Daoy (cell line): ENCODE measurements around a stretch of chr1.

DNA sequence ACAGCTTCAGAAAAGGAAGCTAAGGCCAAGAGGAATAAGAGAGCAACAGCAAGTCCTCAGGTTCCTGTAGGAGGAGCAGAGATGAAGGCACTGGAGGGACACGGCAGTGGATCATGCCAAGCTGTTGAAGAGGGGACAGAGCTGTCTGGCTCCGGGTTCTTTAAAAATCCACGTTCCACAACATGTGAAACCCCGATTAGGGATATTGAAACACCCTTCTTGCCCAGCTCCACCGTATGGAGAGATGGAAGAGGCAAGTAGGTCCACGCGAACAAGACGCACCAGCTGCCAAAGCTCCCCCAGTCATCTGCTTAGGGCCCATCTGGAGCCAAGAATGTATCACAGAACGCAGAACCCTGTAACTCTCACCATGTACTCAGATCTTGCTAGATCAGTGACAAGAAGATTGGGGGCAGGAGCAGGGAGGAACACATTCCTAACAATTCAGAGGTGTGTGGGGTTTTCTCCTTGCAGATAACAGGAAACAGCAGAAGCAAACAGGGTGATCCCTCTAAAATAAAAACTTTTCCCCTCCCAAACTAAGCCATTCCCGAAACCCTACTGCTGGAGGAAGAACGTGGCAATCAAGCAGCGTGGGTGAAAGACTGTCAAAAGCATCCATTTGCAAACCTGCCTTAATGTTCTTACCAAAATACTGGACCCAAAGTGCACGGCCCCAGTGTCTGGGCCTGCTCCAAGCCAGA lies 3.8 kb downstream of the C1orf198 start:
- RAMPAGE, long total RNA: no peak

DNA sequence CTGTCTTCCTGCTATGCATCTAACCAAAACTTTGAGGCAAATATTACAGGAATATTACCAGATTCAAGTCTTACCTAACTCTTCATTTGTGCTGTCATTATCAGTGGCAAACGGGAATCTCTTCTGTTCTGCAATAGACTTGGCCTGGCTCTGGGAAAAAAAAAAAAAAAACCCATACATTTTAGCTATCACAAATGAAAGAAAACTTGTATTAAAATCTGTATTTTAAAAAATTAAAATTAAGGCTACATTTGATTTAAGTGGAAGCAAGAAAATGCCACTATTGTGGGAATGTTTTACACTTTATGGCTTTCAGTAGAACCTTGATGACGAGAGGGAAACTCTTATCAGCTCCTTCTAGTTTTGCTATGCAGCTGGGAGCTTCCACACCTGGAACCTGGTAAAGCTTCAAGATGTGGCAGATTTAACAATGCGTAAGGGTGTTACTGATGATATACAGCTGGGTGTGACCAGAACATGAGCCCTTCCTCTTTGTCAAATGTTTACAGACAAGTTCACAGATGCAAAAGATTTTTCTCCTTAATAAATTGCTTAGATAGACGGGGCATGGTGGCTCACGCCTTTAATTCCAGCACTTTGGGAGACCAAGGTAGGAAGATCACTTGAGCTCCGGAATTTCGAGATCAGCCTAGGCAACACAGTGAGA lies 20.4 kb downstream of the TTC13 start:
- RAMPAGE, long total RNA: no peak

DNA sequence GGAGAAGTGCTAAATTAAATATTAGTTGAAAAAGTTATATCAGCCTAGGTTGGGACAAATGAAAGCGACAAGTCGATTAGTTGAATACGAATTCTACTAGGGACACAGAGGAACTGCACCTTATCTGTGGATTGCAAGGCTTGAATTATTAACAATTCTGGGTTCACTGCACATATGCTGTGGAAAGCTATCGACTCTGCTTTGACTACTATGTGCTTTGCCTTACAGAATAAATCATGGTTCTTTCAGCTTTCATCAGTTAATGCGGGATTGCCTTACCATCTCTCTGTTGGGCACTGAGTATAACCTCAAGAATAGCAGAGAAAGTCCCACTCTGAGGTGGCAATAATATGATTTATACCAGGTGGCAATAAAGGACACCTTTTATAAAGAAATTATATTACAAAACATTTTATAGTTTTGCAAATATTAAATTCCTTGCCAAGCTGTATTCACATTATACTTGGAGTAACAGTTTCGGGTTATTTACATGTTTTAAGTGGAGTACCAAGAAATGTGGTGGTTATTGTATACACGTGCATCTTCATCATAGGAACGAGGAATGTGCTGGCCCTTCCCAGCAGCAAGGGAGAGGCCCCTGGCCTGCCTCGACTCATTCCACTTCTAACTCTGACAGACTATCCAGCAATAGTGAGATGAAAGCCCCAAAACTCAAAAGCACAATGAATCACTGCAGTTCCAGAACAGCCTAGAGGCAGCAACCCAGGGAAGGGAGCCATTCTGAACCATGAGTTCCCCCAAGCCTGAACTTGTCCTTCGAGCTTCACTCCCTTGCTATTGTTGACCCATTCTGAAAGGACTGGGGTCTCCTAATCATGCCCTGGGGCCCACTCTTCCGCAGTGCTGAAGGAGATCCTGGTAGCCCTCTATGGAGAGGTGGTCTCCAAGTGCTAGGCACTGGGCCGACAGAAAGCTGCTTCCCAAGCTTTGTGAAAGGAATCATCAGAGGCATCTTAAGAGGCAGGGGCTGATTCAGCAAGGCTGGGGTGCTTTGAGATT lies 23.2 kb downstream of the FAM89A start:
- RAMPAGE, long total RNA: no peak

DNA sequence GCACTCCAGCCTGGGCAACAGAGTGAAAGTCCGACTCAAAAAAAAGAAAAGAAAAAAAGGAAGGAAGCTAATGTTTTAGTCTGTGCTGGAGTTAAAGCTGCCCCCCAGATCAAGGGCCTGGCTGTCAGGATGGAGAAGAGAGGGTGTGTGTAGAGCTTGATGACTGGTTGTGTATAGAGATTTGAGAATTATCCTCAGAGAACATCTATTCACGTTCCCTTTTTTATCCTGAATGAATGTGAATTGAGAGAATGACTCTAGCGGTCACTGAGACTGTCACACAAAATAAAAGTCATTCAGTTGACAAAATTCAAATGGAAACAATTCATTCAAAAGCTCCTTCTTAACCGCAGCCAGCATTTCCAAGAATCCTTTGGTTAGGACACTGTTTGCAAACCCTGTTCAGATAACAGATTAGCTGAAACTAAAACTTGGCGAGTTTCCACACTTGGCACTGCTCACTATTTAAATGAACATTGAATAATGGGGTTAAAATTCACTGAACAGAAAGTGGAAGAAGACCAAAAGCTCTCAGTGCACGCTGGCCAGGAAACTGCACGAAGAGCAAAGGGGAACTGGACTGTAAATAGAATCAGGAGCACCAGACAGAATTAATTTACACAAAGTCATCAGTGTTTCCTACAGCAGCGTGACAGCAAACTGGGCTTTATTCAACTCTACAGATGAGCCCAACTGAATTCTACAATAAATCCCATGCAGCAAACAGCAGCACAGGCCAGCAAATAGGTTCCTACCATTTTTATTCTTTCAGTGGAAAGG lies 13.6 kb upstream of the FAM89A start:
- RAMPAGE, long total RNA: no peak

- RAMPAGE, long total RNA: no peak
Measured at GRCh38 chr1:231814243-231814809, 187.7 kb downstream of the DISC1 start.

GRCh38 chr1:231919439-231919638 lies 292.7 kb downstream of the DISC1 start:
- RAMPAGE, long total RNA: no peak

DNA sequence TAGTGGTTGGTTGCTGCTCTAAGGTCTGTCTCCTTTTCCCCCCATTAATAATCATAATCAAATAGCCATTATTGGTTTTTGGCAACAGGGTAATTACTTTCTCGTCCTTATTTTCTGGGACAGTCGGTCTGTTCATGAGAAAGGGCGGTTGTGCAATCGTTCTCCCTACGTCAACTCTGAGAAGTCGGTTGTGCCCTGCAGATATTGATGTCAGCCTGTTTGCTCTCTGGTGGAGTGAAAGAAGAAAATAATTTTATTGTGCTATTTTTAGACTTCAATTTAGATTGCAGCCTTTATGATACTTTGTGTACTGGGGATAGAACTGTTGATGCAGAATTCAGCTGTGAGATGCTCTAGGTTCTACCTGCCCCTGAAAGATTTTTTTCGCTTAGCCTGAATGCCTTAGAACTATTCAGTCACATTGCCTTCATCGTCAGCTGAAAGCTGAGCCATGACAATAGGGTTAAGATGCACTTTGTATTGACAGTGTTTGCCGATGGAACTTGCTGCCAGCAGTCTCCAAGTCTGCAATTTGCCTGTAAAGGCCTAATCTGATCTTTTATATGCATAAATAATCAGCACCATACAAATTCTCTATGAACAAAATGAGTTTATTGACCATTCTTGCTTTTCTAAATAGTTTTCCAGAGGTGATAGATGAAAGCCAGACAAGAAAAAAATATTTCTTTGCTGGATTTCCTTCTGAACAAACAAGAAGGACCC lies 360.5 kb downstream of the DISC1 start:
- RAMPAGE, long total RNA: no peak

GRCh38 chr1:232509324-232510256 lies 120.3 kb downstream of the SIPA1L2 start:
- RAMPAGE, long total RNA: no peak

GRCh38 chr1:232542747-232543177 lies 87.2 kb downstream of the SIPA1L2 start:
- RAMPAGE, long total RNA: no peak

- RAMPAGE, long total RNA: no peak
Measured at GRCh38 chr1:232571597-232572080, 58.3 kb downstream of the SIPA1L2 start.

DNA sequence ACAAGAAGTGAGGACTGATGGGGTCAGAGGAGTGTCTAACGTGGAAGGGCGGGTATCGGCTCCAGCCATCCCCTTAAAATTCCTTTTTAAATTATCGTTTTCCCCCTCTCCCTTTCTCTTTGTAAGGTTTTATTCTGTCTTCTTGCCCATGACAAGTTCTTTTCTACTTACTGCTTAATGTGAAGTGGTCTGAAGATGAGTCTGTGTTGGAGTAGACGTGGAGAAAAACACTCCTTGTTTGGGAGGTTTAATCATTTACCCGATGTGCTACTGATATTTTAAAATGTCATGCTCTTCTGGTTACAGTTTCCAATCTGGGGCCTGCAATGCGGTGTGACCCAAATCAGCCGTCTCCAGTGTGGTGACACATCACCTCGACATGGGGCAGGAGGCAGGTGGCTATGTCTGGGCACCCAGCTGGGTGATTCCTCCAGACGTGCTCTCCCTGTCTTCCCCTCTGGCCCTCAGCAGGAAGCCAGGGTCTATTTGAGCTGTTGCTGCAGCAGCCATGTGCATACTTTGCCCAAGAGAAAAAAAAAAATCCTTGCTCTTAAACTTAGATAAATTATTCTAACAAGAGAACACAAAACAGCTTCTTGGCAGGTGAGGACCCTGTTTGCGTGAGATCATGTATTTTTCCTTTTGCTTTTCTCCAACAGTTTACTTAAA lies 39.0 kb upstream of the MAP10 start:
- RAMPAGE, long total RNA: no peak

- RAMPAGE, long total RNA: no peak
Measured at GRCh38 chr1:233328071-233328809, 716 bp downstream of the MAP3K21 start.

- RAMPAGE, long total RNA: no peak
Measured at GRCh38 chr1:233359529-233360054, 32.1 kb downstream of the MAP3K21 start.

DNA sequence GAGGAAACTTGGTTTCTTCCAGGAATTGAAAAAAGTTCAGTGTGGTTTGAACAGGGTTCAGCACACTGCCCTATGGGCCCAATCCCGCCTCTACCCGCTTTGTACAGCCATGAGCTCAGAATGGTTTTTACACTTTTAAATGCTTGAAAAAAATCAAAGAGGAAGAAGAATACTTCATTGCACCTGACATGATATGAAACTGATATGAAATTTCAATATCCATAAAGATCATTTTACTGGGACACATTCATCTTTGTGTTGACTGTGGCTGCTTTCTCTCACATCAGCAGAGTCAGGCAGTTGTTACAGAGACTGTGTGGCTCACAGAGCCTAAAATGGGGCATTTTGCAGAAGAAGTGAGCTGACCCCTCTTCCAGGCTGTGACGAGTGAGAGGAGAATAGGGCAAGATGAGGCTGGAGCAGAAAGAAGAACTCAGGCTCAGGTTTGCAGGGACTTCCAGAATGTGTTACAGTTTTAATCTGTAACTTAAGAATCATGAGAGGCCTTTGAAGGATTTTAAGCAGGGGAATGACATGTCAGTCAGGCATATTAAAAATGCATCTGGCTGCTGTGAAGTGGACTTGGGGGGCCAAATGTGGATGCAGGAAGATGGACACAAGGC lies 42.1 kb downstream of the MAP3K21 start:
- RAMPAGE, long total RNA: no peak

GRCh38 chr1:233613116-233614033 lies 531 bp upstream of the KCNK1 start:
- RAMPAGE, long total RNA: no peak

DNA sequence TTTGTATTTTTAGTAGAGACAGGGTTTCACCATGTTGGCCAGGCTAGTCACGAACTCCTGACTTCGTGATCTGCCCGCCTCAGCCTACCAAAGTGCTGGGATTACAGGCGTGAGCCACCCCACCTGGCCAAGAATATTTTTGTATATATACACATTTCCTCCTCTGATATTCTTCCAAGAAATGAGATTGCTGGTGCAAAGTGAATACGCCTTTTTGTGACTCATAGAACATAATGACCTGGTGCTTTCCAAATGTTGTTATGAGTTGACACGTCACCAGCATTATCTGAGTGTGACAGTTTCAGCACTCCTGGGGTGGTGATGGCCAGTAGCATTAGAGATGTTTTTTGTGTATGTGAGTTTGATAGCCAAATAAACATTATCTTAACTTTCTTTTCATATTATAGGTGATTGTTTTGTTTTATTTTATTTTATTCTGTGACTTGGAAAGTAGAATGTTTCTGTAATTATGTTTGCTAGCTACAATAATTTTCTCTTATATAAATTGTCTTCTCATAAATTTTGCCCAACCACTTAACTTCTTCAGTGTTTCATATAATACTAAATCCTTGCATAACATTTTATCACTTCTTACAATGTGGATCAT lies 55.0 kb downstream of the KCNK1 start:
- RAMPAGE, long total RNA: no peak

GRCh38 chr1:233707158-233708239 lies 93.6 kb downstream of the KCNK1 start:
- RAMPAGE, long total RNA: no peak

DNA sequence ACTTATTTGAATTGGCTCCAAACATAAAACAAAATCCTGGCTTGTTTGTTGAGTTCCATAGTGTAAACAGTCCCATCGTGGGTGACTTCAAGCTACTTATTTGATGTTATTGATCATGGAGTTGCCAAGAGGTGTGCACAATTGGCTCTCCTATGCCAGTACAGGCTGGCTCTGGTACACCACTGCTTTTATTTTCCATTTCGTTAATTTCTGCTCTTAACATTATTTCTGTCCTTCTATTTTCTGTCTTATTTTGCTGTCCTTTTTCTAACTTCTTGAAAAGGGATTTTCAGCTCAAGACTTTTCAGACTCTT lies 1.8 kb upstream of the COA6 start:
- RAMPAGE, long total RNA: no peak

- RAMPAGE, long total RNA: no peak
Measured at GRCh38 chr1:234372466-234372839, 803 bp upstream of the COA6 start.

DNA sequence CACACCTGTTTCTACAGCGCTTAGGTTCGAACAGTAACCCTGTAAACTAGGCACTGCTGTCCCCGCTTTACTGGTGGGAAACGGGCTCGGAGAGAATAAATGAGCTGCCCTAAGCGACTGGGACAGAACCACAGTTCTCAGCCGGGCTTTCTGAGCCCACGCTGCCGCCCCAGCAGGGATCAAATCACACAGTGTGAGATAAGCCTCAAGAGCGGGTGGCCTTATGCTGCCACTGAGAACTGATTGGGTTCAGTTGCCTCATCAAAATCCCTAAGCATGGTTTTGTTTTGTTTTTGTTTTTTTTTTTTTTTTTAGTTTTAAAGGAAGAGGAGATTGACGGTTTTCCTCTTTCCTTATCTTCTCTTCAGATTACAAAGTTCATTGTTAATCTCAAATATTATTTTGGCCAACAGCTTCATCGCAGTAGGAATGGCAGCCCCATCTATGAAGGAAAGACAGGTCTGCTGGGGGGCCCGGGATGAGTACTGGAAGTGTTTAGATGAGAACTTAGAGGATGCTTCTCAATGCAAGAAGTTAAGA lies 631 bp downstream of the COA6 start:
- RAMPAGE, long total RNA: no peak